ENCODE measurements around the genes BANK1 and DKK2.

DNA sequence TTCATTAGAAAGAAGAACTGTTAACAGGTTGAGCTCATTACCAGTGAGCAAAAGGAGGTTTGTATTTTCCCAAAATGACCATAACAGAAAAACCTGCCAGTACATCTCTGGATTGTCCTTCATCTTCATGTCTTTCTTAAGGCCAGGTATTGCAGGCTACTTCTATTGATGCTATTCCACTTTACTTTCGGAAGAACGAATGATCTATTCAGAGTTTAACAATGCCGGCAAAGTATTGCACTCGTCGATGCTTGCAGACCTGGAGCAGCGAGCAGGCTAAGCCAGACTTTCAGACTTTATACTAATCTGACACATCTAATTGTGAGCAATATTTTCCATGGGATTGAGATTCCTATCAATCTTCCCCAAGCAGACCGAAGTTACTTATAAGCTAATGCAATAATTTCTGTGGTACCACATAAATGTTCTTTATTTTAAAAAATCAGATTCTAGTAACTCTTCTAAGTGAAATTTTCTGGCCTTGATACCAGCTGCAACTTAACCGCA lies 1.6 kb downstream of the EMCN start:
- RRBS: no CpG with 5 or more reads among the region's 8 CpGs

DNA sequence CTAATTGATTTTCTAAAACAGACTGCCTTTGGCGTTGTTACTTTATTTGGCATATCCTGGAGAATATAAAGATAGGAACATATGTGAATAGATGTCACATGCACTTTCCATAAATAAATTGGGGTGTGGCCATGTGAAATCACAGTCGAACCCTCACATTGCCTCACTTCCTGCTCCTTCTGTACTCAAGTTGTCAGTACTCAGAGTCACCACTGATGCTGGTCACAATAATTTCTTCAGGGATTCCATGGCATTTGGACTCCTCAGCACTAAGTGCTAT lies 1.4 kb upstream of the EMCN start:
- RRBS: no CpG with 5 or more reads among the region's 2 CpGs

GRCh38 chr4:100738347-100738816 lies 220.6 kb upstream of the EMCN start:
- RRBS: no CpG with 5 or more reads among the region's 3 CpGs

DNA sequence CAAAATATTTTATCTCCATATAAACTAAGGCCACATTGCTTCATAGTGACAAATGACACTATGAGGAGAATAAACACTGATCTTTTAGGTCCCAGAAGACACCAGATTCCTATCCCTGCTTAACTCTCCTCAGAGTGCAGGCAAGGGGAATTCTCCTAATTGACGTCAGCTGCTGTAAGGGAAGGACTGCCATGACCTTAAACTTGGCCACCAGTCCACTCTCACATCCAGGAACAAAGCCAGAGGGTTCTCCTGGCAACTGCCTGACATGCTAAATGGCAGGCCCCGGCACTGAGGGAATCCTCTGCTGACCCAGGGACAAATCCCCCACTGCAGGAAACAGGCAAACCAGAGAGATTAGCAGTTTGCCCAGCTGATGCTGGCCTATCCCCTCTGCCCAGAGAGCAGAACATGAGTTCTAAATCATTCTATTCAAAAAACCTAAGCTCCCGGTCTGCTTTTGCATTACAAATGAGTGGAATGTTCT lies 155.7 kb downstream of the PPP3CA start:
- RRBS: no CpG with 5 or more reads among the region's 3 CpGs

- RRBS: no CpG with 5 or more reads among the region's 2 CpGs
Measured at GRCh38 chr4:101669265-101669556, 121.3 kb upstream of the BANK1 start.

GRCh38 chr4:101790374-101791311 lies at the start of gene BANK1:
Gene BANK1, plus strand, starts transcription at chr4:101790730.
- RRBS: 1% methylated on average over 20 of the region's 49 CpGs

GRCh38 chr4:102554451-102554807 lies 53.3 kb downstream of the NFKB1 start:
- RRBS: no CpG with 5 or more reads among the region's 4 CpGs

DNA sequence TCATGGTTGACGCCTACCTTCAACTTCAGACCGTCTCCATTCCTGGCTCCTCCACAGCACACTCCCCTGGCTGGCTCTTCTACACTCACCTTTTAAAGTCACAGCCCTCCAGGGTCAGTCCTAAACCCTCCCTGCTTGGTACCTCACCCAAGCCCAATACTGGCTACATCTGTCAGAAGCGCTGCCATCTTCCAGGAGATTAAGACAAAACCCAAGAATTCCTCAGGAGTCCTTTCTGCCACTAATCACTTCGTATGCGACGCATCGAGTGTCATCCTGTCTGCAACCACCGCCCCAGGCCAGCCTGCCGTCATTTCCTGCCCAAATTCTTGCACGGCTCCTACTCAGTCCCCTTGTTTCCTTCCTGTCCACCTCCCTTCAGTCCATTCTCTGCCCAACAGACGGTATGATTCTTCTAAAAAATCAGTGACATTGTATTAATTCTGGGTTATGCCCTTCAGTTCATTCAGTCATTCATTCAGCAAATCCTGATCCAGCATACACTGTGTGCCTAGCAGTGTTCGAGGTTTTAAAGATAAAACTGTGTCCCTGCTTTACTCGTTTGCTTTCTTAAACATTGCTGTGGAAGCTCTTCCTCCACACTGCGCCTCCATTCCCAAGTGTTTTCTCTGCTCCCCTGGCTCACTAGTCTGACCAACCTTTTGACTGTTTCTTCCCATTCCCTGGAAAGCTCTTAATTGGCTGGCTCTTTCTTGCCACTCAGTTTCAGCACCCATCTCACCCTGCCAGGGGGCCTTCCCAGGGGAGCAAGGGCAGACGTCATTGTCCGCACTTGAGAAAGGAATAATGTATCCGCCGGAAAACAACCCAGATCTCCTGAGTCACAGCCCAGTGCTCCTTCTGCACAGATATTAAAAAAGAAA lies 113.8 kb downstream of the NFKB1 start:
- RRBS: no CpG with 5 or more reads among the region's 18 CpGs

DNA sequence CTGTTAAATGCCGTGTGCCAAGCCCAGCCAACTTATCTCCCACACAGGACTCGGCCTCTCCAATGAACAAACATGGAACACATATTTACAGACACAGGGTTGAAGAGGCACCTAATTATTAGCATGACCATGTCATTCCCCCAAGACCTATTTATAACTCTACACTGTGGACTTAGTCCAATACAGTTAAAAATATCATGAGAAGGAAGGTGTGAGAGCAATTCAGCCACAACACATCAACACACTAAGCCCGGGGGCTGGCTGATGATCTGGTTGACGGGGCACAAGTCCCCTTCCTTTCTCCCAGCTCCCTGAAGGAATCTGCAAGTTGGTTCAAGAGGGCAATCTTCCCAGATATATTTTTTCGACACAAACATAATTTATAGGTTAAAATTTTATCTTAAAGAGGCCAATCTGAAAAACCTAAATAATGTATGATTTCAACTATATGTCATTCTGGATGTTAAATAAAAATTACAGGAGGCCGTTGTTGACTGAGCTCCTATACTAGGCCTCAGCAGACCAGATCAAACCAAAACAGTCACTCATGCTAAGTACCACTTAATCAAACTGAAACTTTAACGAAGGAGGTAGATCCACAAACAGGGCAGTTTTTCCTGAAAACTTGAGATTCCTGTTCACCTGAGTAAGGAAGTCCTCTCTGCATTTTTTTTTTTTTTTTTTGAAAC lies 27.9 kb downstream of the MANBA start:
- RRBS: no CpG with 5 or more reads among the region's 7 CpGs

- RRBS: no CpG with 5 or more reads among the region's 10 CpGs
Measured at GRCh38 chr4:102791084-102792174, 30.7 kb upstream of the MANBA start.

DNA sequence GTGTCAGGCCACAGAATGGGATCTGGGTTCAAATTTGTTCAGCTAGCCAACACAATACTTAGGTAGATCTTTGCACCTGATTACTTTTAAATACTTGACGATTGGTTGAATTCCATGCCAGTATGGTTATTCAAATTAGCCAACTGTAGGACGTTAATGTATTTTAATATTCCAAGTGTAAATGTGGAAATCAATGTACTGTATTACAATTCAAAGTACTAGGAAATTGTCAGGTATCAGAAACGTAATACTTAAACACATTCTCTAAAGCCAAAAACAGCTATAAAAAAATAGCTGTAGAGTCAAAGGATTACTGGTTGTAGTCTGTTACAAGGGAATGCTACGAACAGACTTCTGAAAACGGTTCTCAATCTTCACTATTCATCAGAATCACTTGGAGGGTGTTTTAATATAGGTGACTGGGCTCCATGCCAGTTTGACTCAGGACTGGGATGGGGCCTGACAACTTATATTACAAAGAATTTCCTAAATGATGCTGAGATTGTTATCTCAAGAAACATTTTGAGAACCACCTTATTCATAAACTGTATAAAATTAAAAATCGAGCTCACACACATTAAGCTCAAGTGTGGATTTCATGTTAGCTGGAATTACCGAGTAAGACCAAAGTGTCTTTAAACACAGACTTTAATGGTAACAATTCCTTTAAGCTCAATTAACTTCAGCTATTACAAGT lies 33.1 kb upstream of the MANBA start:
- RRBS: no CpG with 5 or more reads among the region's 7 CpGs

DNA sequence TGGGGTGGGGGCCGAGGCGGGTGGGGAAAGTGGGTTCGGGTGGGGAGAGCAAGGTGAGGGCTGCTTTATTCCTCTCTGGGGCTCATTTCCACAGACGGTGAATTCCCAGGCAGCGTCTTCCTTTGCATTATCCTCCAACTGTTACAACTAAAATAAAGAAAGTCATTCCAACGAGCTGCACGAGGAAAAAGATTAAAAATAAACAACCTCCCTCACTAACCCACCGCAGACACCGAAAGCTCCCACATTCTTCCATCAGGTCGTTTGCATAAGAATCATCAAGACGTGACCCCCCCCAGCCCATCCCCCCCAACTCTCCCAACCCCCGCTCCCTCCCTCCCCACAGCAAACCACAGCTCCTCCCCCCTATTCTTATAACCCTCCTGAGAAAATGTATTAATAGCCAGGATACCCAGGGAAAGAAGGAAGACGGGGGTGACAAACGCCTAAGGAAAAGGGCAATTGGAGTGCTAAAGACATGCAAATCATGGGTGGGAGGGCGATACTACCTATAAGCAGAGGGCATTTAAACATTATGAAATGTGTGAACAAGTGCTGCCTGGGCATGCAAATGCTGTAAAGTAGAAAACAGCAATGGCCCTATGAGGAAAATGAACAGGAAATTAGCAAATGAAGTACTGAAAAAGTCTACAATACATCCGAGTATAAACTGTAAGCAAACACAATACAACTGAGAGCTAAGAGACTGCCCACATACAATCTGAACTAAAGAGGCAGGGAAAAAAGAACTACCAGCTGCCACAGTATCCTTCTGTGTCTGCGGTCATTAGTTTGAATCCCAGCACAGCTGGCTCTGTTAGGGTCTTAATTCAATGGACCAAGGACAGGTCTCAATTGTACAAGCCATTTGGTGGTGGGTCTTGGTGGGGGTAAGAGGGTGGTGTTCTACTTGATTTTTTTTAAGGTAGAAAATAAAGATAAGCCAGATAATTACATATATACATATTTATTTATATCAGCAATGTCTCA lies 2.5 kb downstream of the CXXC4 start:
- RRBS: no CpG with 5 or more reads among the region's 17 CpGs

- RRBS: no CpG with 5 or more reads among the region's 9 CpGs
Measured at GRCh38 chr4:105158673-105159212, 12.1 kb downstream of the TET2 start.

DNA sequence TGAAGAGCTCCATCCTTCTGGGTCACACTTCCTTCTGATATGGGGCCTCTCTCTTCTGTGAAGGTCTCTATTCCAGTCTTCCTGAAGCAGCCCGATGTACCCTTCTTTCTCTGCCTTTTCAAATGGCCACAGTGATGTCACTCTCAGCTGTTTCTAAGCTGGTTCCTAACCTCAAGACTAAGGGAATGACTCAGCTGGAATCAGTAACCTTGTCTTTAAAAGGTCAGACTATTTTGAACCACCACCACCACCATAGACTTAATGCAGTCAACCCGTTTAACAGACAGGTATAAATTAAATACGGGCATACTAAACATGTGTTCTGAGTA lies 121.1 kb downstream of the PPA2 start:
- RRBS: no CpG with 5 or more reads among the region's 3 CpGs

GRCh38 chr4:105472753-105473833 lies 769 bp downstream of the PPA2 start:
- RRBS: 3% methylated on average over 9 of the region's 65 CpGs

- RRBS: no CpG with 5 or more reads among the region's 6 CpGs
Measured at GRCh38 chr4:105704122-105705221, 4.0 kb downstream of the INTS12 start.

DNA sequence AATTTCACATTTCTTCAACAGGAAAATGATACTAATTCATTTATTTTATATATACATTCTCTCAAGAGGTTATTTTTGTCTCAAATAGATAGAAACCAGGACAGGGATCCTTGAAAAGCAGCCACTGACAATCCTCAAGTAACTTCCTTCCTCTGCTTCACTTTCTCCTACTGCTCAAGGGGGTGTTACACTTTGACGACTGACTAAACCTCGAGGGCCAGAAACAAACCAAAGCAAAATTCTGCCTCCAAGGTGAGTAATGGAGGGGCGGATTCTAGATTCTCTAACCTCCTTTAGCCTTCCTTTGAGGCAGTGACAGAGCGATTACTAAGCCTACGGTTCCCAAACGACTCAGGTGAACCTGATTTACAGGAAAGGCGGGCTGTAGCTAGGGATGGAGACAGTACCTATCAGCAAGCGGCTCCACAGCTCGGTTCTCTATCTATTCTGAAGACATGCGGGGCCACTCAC lies 589 bp downstream of the TBCK start:
- RRBS: no CpG with 5 or more reads among the region's 10 CpGs

- RRBS: no CpG with 5 or more reads among the region's 1 CpG
Measured at GRCh38 chr4:106324914-106325186, 8.5 kb downstream of the AIMP1 start.

DNA sequence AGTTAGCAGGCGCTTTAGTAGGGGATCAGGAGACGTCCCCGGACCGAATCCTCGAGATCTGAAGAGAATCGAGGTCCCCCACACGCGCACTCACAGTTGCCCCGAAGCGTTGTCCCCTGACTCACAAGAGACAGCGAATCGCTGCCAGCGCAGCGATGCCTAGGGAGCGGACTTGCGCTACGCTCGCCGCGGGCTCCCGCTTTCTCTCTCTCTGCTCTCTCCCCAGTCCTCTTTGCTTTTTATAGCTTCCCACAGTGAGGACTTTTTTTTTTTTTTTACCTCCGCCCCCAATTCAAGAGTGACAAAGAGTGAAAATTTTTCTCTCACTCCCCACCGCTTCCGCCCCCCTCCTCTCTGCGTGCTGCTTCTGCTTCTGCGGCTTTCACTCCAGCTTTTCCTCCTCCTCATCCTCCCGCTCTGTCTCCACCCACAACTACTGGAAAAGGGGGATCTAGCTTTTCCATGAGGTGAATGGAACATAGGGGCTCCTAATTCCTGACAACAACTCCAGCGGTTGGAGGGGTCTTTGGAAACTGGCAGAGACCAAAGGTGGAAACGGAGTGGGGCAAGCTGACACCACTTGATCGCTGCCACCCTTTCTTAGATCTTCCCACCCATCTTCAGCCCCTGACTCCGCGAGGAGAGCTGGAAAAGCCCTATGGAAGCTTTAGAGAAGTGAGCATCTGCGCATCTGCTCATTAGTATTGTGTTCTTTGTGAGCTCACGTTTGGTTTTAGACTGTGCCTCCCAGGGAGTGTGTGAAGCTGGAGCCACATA lies at the start of gene DKK2:
DKK2 (minus strand) TSS at position 216 of the 777 bp plus-strand sequence.
- RRBS: no CpG with 5 or more reads among the region's 34 CpGs

Data from CMK (cell line).